Measurements from ENCODE around the gene TKTL1.

GRCh38 chrX:153684835-153685713 is 2.7 kb upstream of the SLC6A8 start:
- PRO-cap = no peak

GRCh38 chrX:153699111-153699759 is 11.5 kb downstream of the SLC6A8 start:
- PRO-cap = no peak

GRCh38 chrX:153699839-153700404 is 12.2 kb downstream of the SLC6A8 start:
- PRO-cap = no peak

DNA sequence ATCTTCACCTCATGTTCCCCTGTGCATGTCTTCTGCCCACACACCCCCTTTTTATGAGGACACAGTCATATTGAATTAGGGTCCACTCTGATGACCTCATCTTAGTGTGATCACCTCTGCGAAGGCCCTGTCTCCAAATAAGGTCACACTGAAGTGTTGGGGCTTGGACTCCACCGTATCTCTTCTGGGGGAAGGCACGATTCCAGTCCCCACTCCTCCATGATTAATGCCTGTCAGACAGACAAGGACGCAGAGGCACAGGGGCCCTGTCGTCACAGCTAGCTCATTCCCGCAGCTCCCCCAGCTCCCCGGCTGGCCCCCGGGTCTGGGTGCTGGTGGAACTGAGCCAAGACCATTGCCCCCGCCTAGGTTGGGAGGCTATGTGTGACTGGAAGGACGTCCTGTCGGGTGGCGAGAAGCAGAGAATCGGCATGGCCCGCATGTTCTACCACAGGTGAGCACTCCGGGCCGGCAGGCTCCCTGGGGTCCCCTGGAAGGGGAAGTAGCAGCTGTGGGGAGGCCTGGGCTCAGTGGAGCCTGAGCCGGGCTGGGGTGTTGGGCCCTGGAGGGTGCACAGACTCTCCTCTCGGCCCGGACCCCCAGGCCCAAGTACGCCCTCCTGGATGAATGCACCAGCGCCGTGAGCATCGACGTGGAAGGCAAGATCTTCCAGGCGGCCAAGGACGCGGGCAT is 18.1 kb downstream of the ABCD1 start:
- PRO-cap = no peak

DNA sequence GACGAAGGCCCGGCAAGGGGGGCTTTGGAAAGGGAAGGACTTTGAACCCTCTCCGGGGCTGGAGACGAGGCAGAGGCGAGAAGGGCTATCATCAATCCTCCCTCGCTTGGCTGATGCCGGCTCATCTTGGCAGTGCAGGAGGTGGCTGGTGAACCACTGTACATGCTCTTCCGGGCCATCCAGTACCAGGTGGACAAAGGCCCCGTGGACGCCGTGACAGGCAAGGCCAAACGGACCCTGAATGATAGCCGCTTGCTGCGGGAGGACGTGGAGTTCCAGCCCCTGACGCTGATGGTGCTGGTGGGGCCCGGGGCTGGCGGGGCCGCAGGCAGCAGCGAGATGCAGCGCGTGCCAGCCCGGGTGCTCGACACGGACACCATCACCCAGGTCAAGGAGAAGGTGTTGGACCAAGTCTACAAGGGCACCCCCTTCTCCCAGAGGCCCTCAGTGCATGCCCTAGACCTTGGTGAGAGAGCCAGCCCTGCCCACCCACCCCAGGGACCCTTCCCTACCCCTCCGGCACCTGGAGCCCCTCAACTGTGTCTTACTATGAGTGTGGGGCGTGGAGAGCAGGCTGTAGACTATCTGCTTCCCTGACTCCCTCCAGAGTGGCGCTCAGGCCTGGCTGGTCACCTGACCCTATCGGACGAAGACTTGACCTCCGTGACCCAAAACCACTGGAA is 5.0 kb upstream of the SRPK3 start:
- PRO-cap = no peak

DNA sequence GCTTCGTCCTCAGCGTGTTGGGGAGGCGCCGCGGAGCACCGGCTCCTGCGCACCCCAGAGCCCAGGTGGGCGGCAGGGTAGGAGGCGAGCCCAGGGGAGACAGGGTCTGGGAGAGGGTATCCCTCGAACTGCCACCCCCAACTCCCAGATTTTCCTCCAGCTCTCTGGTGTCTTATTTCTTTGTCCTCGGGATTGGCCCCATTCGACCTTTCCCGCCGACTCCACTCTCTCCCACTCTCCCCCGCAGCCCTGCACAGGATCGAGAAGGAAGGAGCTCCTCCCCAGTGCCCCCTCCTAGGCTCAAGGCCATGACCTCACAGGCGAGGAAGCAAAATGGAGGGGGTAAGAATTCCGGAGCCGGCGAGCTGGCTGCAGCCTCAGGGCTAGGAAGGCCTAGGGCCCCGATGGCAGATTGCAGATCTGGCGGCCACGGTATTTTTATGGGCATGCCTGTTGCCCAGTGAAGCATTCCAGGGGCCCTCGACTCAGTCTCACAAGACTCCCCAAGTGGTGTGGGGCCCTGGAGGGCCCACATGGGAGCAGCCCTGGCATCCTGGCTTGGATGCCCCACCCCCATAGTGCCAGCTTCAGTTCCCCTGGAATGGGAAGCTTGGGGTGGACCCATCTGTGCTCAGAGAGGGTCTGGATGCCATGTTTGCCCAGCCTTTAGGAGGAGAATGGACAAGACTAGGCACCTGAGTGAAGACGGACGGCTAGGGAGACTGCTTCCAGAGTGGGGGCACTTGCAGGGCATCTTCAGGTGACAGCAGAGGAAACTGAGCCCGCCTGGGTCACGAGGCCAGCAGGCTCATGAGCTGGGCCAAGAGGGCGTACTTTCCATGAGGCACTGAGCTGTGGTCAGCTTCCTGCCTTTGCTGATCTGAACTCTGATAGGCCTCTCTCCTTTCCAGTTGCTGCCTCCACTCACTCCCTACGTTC is 1.0 kb upstream of the L1CAM start:
- PRO-cap = unidirectional peak, minus-strand start at position 233 of the sequence

DNA sequence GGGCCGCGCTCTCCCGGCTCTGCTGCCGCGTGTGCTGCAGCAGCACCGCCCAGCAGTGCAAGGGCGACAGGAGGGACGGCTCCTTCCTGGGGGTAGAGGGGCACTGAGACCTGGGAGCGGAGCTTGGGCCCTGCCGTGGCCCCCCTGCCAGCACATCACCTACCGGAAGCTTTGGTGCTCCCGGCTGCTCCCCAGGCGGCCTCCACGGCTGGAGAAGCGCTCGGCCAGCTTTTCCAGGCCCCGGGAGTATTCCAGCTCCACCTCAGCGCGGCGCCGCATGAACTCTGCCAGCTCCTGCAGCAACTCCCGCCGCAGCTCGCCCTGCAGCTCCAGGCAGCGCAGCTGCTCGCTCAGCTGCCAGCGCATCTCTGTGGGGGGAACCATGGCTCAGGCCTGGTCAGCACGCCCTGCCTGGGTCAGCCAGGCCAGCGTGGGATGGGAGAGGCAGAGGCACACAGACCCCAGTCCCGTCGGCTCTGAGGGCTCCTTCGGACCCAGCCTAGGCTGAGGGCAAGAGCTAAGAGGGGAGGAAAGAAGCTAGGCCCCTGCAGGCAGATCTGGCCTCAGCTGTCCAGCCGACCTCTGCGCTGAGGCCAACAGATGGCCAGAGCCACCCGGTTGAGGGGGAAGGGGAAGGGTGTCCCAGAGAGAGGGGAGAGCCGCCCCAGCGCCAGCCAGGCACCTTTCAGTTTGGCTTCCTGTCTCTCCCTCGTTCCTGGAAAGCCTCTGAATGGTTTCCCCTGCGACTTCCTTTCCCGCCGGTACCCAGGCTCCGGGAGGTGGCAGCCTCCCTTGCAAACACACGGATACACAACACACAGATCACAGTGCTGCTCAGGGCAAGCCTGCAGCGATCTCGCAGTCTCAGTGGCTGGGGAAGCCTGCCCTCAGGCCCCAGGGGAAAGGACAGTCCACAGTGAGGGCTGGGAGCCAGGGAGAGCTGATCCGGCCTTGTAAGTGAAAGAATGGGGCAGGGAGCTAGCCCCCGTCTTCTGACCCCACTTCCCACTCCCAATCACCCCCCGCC is 4.3 kb downstream of the ARHGAP4 start:
- PRO-cap = bidirectional peak, plus-strand start at position 864 of the sequence, minus-strand start at position 728 of the sequence

DNA sequence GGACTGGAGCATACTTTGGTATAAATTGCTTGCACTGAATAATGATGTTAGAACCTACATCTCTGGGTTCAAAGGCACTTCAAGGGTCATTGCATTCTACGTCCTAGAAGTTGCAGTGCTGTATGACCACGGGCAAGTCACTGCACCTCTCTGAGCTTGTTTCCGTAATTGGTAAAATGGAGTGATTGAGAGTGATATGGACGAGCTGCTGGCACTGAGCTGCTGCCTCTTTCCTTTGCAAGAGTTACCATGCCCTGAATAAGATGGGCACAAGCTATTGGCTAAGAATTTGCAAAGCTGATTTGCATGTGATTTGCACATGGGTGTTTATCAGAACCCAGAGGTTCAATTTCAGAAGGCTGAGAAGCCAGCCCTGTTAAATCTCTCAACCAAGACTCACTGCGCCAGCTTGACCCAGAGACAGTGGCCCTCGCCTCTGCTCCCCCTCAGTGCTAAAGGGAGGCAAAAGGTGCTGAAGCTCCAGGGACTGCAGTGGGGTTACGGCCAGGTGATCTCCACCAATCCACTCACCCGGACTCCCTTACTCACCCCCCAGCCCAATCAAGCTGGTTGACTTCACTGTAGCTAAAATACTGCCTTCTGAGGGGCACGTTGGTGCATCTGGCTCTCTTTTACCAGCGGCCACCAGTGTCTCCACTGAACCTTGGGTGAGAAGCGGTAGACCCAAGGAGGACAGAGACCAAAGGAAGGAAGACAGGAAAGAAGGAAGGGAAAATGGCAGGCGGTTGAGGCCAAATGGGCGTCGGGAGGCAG is 665 bp downstream of the ARHGAP4 start:
- PRO-cap = unidirectional peak, plus-strand start at position 501 of the sequence

DNA sequence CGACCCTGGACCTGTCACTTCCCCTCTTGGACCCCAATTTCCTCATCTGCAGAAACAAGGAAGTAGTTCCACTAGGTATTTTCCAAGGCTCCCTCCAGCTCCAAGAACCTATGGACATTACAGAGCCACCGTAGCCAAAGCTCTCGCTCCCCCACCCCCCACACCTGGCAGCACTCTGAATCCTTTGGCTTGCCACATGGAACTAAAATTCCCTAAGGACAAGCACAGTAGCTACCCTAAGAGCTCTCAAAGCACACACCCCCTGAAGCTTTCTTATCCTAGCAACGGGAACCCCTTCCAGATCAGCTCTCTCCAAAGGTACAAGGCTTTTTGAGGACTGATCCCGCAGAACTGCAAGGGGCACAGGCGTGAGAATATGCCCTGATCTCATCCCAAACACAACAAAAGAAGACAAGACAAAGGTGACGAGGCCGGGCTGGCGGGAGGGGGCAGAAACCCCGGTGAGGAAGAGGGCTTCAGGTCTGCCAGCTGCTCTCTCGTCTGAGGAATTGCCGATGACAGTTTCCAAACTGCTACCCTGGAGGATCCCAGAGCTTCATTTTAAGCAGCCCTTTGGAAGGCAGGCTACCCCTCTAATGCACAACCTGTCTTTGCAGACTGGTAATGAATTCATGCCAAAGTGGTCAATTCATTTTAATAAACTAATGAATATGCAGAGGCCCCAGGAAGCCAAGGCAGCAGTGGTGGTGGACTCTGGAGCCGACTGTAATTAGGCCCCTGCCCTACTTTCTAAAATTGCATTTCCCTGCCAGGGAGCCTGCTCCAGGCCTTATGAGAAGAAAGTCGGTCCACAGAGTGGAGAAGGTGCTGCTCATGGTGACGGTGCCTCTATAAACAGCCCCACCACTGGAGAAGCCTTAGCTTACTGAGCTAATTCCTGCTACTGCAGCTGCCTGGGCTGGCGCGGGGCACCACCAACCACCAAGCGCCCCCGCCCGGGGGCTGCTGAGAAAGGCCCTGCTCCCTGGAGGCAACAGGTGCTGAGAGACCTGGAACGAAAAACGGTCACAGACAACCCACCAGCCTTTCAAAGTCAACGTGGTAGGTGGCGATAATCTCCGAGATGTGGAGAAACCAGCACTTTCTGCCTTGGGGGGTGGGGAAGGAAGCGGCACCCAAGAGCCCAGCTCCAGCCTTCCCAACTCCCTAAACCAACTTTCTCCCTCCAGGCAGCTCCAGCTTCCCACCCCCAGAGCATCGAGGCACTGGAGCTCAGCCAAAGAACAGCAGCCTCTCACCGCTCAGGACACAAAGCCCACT is 3.2 kb downstream of the HCFC1 start:
- PRO-cap = no peak

GRCh38 chrX:154017796-154018431 is 1.8 kb downstream of the IRAK1 start:
- PRO-cap = no peak

DNA sequence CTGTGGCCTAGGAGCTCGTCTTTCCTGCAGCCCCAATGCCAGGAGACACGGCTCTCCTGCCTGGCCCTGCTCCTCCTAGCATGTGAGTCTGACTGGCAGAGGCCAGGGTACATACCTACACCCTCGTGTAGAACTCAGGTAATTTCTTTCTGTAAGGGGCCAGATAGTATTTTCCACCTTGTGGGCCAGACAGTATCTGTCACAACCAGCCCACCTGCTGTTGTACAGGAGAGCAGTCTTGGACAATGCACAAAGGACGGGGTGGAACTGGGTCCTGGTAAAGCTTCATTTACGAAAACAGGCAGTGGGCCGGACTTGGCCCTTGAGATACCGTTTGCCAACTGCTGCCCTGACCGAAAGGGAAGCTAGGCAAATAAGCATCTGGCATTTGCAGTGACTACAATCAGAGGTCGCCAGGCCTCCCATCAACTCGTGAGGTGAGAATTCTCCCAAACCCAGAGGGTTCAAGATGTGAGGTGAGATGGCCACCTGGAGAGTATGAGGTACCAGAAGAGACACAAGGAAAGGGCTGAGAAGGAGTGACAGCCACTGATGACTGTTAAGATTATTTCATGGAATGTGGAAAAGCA is 29.8 kb upstream of the IRAK1 start:
- PRO-cap = no peak

DNA sequence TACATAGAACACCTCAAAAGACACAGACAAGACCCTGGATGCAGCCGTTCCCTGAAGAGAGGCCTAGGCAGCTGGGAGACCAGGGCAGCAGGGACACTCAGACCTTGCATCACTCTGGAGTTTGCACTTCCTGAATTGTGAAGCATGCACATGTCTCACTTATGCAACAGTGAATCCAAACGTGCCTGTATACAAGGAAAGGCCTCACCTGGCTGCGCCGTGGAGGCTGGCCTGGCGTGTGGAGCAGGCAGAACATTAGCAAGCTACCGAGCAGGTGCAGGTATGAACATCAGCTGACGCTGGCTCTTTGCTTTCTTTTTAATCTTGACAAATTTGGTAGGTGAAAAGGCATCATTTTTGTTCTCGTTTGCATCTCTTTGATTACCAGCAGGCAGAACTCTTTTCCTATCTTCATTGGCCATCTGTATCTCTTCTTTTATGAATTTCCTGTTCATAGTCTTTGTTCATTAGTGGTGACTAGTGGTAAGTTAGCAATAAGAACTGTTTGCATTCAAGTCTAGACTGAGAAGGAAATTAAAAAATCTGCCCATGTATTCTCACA is 37.1 kb upstream of the IRAK1 start:
- PRO-cap = no peak

GRCh38 chrX:154121390-154121747 is 22.7 kb upstream of the OPN1LW start:
- PRO-cap = no peak

DNA sequence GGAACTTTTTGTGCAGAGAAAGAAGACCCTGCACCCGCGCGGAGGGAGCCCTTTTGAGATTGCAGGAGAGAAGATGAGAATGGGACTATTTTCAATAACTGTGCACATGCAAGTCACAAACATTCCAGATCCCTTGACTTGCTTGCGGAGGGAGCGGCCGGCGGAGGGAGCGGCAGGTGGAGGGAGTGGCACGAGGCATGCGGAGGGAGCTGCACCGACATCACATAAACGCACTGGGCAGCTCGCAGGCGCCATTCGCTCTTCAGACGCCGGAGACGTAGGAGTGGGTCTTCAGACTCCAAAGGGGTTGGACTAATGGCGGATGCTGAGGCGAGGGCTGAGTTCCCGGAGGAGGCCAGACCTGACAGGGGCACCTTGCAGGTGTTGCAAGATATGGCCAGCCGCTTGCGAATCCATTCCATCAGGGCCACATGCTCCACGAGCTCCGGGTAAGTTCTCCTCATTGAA is at the start of gene TKTL1:
Gene TKTL1 (plus strand): TSS at position 251 of the 468 bp plus-strand sequence.
- PRO-cap = no peak

GRCh38 chrX:154341741-154342245 is 32.6 kb downstream of the FLNA start:
- PRO-cap = no peak

- PRO-cap = no peak
These were observed 15.4 kb downstream of the FLNA start for GRCh38 chrX:154358826-154359612.

- PRO-cap = no peak
These were observed 14.4 kb downstream of the FLNA start for GRCh38 chrX:154359968-154360491.

GRCh38 chrX:154365788-154366739 is 8.4 kb downstream of the FLNA start:
- PRO-cap = no peak

DNA sequence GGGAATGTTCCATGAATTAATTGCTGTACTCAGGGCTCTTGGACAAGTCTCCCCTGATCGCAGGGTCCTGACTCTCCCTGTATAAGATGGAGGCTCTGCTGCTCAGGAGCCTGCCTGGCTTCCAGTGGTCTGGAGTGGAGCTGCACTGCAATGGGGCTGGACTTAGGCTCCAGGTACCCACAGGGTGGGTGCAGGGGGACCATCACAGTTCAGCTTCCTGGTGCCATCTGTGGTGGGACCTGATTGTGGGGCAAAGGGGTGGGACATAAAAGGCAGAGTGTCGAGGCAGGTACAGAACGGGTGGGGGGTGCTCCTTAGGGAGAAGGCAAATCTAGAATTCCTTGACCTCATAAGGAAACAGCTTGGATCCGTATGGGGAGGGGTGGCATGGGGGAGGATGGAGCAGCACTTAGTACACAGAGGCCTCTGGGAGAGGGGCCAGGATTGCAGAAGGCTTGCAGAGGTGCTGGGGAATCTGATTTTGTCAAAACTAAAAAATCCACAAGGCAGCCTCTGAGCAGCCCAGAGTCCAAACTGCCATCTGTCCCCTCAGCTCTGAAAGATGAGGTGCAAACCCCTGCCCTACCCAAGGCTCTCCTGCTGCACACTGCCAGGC is 2.2 kb upstream of the FLNA start:
- PRO-cap = no peak

GRCh38 chrX:154400833-154401762 is 2.9 kb downstream of the RPL10 start:
- PRO-cap = bidirectional peak, plus-strand start at chrX:154401407, minus-strand start at chrX:154401357

Data from endodermal cell (in vitro differentiated cells).